LUHMES (cell line): ENCODE data around the genes SP4 and FAM221A.

DNA sequence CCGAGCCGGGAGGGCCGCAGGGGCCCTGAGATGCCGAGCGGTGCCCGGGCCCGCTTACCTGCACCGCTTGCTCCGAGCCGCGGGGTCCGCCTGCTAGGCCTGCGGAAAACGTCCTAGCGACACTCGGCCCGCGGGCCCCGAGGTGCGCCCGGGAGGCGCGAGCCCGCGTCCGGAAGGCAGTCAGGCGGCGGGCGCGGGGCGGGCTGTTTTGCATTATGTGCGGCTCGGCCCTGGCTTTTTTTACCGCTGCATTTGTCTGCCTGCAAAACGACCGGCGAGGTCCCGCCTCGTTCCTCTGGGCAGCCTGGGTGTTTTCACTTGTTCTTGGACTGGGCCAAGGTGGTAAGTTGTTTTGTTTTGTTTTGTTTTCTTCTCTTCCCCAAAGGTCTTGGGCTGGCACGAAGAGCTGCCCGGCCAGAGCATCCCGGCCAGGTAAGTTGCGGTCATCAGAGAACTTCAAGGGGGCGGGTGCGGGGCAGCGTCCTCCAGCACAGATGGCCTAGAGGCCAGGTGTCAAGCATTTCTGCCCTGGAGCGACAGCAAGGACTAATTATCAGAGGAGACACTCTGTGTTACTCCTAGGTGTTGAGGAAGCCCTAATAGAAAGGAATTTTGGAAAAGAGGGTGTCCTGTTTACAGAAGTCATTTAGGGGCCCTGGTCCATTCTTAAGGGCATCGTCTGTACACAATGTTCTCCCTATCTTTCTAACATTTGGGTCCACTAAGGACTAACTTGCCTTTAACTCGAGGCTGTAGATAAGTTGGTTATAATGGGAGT is 1.1 kb downstream of the ITGB8 start:
- PRO-cap, result no peak

GRCh38 chr7:20784655-20785298 is 1.9 kb downstream of the SP8 start:
- PRO-cap, result no peak

DNA sequence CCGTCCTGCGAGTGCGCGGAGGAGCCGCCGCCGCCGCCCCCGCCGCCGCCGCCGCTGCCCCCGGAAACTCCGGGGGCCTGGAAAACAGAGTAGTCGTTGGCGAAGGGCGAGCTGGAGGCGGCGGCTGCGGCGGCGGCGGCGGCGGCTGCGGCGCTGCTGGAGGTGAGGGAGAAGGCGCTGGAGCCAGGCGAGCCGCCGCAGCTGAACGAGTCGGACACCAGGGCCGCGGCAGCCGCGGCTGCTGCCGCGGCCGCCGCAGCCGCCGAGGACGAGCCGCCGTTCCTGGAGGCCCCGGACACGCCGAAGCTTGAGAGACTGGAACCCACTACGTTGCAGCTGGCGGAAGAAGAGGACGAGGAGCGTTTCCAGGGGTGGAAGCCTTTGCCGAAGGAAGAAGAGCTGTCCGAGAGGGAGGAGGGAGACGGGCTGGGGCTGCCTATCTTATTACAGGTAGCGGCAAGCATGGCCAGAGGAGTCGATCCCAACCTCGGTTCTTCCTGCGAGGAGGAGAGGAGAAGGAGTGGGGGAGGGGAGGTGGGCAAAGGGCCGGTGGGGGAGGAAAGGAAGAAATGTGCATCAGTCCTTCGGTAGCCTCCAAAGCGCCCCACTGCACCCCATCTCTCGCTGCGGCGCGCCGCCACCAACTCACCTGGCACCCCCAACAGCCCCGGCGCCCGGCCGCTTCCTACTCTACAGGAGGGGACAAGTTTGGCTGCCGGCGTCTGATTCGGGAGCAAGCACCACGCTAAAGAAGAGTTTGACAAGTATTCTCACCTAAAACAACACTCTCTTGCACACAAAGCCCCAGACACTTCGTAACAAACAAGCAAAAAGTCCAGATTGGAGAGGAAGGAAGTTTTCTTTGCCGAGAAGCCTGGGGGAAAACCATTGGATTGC is 1.1 kb downstream of the SP8 start:
- PRO-cap, result no peak

GRCh38 chr7:20797203-20797642 is 10.5 kb upstream of the SP8 start:
- PRO-cap, result no peak

GRCh38 chr7:21427999-21428550 is at the start of gene SP4:
Gene SP4, plus strand, starts transcription at chr7:21428083.
- PRO-cap, result bidirectional peak, plus-strand start at chr7:21428042, minus-strand start at chr7:21427835; bidirectional peak, plus-strand start at chr7:21428448, minus-strand start at chr7:21428454

DNA sequence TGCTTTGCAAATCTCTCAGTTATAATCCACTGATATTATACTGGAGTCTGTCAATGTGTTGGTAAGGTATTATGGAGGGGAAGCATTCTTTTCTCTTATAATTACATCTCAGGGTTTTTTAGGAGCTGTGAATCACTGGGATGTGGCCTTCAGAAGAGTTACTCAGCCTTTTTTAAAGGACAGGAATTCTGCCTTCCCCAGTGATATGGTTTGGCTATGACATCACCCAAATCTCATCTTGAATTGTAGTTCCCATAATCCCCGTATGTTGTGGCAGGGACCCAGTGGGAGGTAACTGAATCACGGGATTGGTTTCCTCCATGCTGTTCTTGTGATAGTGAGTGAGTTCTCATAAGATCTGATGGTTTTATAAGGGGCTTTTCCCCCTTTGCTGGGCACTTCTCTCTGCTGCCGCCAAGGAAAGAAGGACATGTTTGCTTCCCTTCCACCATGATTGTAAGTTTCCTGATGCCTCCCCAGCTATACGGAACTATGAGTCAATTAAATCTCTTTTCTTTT is 94.8 kb downstream of the CDCA7L start:
- PRO-cap, result no peak

DNA sequence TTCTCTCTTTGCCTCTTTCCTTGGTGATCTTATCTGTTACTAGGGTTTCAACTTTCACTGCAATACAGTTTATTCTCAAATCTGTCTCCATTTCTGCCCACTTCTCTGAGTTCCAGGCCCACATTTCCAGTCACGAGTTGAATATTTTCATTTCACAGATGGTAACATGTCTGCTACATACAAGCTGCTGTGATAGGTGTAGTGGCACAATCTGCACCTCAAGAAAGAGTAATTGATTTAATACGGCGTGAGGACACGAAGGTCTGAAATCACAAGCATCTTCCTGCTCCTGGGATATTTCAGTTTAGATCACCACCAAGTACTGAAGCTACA is 120.8 kb downstream of the RAPGEF5 start:
- PRO-cap, result no peak

GRCh38 chr7:22301944-22302269 is 55.0 kb downstream of the RAPGEF5 start:
- PRO-cap, result no peak

DNA sequence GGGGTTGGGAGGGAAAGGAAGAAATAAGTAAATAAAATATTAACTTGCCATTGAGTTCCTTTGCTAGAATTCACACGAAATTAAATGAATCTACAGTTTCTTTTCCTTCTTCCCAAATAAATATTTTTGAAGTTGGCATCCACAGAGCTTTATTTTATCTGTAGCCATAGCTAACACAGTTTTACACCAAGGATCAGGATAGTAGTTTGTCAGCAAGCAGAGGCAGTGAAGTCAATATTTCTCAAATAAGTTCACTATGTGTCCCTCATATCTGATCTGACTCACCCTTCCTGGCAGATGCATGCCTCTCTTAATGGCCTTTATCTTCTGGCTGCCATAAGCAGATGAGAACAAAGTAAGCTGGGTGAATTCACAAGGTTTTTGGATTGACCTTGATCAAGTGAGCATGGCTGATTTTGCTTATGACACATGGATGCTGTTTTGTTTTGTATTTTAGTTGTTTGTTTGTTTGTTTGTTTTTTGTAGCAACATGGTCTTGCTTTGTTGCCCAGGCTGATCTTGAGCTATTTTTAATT is 6.2 kb downstream of the RAPGEF5 start:
- PRO-cap, result no peak

DNA sequence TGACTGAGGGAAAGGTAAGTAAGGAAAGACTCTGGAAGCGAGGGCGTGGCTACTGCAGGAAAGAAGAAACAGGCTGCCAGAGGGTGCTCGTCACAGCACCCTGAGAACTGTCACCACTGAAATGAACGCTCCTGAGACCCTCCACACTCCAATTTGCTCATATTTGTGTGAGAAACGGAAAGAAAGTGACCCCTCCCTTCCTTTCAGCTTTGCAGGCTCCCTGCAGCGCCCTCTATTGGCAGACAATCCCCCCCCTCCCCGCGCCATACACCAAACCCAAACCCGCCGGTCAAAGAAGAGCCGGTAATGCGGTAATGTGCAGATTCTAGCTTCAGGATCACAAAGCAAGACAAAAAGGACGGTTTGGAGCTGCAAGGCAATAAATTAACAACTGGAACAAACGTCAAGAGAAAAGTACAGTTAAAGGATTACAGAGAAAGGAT is 47.8 kb downstream of the STEAP1B start:
- PRO-cap, result no peak

GRCh38 chr7:22549614-22550099 is 49.7 kb upstream of the STEAP1B start:
- PRO-cap, result no peak

- PRO-cap, result no peak
Measured at GRCh38 chr7:22562929-22563470, 63.0 kb upstream of the STEAP1B start.

DNA sequence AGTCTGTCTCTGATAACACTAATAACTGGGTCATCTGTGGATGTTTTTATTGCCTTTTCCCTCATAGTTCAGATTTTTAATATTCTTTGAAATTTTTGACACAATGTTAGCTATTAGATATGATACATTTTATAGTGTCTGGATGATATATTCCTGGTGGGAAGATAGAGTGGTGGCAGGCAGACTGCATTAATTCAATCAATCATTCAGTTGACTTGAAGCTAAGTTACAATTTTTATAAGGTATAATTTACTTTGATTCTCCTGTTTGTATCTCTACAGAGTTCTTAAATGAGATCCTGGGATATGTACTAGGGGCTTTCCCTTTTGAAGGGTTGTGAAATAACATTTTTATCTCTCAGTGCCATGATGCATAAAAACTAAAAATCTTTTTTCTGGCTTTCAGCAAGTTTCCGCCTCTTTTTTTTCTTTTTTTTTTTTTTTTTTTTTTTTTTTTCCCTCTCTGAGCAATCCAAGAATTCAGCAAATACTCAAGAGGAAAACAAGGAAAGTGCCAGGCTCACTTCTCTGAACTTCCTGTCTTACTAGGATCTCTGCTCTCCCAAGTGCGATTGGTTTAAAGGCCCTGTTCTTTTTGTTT is 80.1 kb downstream of the HYCC1 start:
- PRO-cap, result no peak

DNA sequence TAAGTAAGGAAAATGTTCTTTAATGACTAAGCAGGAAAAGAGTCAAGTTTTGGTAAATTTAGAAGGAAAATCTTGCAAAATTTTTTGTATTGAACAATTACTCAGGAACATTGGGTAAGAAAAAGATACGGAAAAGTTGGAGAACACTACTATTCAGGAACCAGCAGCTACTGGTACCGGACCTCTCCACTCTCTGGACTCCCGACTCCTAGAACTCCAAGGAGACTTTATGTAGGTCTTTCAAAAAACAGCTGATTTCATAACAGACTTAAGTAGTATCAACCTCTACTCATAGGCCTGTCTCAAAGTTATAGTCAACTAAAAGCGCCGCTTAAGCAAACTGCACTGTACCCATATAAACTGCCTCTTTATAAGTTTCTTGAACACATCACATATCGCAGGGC is 33.4 kb downstream of the HYCC1 start:
- PRO-cap, result no peak

- PRO-cap, result bidirectional peak, plus-strand start at chr7:23680184, minus-strand start at chr7:23680026
Measured at GRCh38 chr7:23679785-23680652, at the start of gene FAM221A. Gene FAM221A, plus strand, starts transcription at chr7:23680199.

GRCh38 chr7:24603773-24604665 is 30.8 kb downstream of the PALS2 start:
- PRO-cap, result no peak

DNA sequence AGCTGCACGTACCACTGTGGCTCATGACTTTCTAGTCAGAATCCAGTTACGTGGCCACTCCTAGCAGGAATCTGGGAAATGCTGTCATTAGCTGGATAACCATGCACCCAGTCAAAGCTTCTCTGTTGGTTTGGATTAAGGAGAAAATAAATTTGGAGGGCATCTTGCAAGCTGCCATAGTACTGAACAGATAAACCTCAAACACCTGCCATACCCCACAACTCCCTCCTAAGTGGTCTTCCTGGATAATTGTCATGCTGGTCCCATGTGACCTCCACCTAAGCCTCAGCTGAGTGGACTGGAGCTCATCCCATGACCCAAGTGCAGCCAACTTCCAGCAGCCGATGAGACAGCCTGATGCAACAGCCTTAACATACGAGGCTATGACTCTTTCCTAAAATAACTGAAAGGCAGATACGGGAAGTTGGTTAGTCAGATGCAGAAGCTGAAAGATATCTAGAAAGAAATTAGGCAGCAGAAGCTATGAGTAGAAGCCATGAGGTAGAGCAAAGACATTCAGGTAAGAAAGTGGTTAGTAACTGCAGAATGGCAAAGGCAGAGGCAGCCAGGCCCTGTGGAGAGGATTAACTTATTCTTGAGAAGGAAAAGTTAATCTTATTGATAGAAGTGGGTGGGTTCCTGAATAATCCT is 21.6 kb upstream of the GSDME start:
- PRO-cap, result no peak

- PRO-cap, result no peak
Measured at GRCh38 chr7:24781162-24781525, 23.9 kb upstream of the GSDME start.

DNA sequence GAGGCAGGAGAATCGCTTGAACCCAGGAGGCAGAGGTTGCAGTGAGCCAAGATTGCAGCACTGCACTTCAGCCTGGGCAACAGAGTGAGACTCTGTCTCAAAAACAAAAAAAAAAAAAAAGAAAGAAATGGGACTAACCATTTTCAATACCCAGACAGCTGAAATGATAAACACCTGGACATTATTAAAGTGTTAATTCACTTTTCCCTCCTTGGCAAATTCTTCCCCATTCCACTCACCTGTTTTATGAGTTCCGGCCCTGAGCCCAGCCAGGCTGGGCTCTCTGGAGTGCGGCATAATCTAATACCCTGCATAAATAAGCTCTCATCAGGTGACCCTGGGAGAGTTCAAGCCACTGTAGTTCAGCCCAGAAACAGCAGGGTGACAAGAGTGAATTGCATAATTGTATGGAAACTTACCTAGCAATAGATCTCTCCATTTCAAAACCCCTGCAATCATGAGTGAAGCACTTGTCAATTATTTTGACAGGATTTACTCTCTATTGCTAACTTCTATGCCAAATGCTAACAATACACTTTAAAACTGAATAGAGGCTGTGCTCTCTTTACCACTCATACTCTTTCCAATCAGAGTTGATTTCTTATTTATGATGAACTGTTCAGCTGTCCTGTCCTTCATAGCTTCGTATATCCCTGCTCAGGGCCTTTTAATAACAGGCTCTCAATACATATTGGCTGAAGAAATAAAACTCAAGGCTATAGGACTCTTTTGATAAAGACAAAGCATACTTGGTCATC is 94.7 kb downstream of the OSBPL3 start:
- PRO-cap, result no peak

- PRO-cap, result no peak
Measured at GRCh38 chr7:25025055-25025747, 45.2 kb upstream of the OSBPL3 start.